ENCODE results near the gene CASKIN2.

DNA sequence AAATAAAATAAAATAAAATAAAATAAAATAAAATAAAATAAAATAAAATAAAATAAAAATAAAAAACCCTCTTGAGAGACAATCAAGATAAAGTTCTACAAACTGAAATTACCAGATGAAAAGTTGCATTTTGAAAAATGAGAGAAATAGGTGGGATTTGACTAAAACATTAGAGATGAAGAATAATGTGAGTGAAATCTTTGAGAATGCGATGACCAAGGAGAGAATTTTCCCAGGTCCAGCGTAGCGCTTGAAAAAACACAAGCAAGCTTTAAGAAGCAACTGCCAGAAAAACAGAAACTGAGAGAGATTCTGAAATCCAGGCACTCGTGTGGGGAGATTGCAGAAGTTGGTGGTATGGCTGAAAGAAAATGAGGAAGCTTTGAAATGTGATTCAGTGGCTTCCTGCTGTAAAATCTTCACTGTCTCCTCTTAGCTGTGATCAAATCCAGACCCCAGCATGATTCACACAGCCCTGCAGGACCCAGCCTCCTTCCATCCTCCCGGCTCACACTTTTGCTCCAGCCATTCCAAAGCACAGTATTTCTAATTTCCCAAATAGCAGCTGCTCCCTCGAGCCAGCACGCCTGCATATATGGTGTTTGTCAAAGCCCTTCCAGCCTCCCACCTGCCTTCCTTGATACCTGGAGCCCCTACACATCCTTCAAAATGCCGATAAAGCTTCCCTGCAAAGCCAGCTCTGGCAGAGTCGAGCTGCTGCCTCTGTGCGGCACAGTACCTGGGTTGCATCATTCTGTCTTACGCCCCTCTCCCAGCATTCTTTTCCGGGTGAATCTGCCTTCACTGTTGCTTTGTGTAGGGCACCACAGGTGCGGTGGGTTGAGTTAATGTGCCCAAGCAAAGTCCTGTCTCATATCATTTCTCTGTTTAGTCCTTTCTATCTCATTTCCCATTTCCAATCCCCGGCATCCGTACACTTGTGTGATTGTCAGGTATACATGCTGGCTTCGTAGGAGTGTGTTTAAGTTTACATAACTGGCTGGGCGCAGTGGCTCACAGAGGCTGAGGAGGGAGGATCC lies 8.4 kb upstream of the CD300E start:
- RRBS, result no CpG with 5 or more reads among the region's 17 CpGs

DNA sequence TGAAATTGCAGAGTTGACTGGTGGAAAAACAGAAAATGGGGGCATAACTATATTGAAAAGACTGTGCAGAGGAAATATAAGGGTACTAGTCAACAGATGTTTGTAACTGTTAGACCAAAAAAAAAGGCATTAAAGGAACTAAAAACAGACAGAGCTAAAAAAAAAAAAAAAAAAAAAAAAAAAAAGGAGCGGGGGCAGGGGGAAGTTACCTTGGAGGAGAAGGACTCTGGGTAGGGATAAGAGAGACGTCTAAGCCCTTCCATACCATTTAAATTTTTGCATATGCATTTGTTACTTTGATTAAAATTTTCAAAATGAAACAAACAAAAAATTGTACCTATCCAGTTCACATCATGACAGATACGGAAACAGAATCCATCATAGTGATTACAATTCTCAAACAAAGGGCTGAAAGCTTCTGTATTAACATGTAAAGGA lies 40.3 kb upstream of the CD300E start:
- RRBS, result no CpG with 5 or more reads among the region's 3 CpGs

DNA sequence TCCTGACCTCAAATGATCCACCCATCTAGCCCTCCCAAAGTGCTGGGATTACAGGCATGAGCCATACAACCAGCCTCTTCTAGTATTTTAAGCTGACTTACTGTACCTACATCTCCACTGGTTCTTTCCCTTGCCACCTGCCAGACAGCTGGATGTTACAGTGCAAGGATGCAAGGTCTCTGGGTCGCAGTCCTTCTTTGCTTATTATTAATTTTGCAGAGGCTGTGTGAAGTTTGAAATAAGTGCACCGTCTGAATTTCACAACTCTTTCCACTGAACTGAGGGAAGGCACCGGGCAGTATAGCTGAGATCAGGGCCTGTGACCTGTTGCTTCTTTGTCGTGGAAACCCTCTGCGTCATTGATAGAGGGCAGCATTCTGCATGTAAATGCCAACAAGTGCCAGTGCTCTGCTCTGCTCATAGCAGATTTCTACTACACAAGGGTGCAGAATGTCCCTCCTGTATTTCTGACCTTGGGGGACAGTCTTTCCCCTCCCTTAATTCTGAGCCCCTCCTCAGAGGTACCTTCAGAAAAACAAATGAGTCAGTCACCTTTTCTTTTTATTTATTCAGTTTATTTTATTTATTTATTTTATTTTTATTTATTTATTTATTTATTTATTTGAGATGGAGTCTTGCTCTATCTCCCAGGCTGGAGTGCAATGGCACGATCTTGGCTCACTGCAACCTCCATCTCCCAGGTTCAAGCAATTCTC lies 25.9 kb downstream of the CD300LF start:
- RRBS, result no CpG with 5 or more reads among the region's 6 CpGs

GRCh38 chr17:74741930-74742609 lies 5.0 kb downstream of the RAB37 start:
- RRBS, result no CpG with 5 or more reads among the region's 6 CpGs

GRCh38 chr17:74763829-74764551 lies 12.2 kb downstream of the NAT9 start:
- RRBS, result 21% methylated on average over 3 of the region's 11 CpGs

DNA sequence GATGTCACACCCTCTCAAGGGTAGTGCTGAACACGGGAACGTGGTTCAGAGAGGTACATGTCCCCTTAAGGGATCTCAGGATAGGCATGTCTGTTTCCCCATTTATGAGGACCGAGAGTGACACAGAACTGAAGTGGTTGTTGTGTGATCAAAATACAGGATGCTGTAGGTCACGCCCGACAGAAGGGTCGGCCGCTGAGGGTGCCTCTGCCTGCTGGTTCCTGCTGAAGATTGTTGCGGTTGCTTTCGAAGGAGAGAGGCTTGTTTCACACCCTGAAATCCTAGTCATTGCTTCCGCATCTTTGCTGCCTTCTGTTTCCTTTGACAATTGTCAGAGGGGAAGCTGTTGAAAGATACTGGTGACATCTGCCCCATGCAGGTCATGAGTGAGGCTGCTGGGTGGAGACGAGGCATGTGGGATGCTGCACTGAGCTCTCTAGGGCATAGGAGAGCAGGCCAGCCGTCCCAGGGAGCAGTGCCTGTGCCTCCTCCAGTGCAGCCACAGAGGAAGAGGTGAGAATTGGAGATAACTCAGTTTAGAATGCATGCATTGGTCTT lies 3.7 kb downstream of the TMEM104 start:
- RRBS, result no CpG with 5 or more reads among the region's 12 CpGs

GRCh38 chr17:74786053-74786886 lies 10.0 kb downstream of the TMEM104 start:
- RRBS, result 61% methylated on average over 4 of the region's 19 CpGs

GRCh38 chr17:74922640-74923044 lies 413 bp downstream of the USH1G start:
- RRBS, result no CpG with 5 or more reads among the region's 14 CpGs

DNA sequence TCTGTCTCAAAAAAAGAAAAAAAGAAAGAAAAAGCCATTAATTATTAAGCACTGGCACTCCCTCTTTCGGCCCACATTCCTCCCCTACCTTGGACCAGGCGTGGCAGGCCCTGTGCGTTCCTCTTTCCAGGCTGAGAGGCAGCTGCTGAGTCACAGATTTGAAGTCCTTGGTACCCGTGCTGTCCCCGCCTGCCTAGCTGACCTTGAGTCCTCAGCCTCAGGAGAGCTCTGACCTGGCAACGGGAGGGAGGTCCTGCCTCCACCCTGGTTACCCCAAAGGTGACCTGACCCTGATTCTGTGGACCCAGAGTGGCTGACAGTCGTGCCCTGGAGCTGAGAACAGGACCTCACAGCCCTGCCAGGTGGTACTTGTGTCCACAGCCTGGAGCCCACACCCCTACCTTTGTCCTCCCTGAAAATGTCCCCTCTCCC lies 4.3 kb downstream of the CDR2L start:
- RRBS, result no CpG with 5 or more reads among the region's 7 CpGs

- RRBS, result no CpG with 5 or more reads among the region's 12 CpGs
These were observed 12.7 kb downstream of the KCTD2 start for GRCh38 chr17:75059762-75060178.

DNA sequence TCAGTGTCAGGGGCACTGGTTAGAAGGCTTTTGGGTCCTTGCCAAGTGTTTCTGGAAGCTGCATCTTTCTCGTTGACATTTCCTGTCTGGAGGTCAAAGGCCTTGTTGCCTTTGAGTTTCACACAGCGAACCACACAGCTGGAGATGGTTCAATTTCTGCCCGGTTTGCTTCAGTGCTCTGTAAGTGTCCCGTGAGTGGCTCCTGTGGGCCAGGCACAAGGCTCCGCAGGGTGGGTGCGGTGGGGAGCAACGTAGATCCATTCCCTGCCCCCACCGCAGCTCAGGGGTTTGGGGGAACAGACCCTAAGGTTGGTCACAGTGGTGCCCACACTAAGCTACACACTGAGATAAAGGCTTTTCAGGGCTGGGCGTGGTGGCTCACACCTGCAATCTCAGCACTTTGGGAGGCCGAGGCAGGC lies 3.5 kb upstream of the SLC16A5 start:
- RRBS, result no CpG with 5 or more reads among the region's 10 CpGs

DNA sequence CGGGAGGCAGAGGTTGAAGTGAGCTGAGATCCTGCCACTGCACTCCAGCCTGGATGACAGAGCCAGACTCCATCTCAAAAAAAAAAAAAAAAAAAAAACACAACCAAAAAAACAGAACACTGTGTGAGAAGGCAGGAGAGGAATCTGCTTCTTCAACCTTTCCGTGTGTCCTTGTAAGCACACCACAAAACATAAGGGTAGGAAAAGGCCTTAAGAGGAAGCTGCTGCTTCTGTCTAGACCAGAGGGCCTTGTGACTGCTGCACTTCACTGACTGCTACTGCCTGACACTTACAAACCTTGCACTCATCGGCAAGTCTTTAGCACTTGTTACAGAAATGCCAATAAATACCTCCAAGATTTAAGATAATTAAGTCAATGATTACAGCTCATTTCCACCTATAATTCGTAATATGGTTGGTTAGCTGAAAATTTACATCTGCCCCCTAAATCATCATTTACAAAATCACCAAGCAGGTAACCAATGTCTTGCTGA lies 9.2 kb downstream of the JPT1 start:
- RRBS, result no CpG with 5 or more reads among the region's 4 CpGs

DNA sequence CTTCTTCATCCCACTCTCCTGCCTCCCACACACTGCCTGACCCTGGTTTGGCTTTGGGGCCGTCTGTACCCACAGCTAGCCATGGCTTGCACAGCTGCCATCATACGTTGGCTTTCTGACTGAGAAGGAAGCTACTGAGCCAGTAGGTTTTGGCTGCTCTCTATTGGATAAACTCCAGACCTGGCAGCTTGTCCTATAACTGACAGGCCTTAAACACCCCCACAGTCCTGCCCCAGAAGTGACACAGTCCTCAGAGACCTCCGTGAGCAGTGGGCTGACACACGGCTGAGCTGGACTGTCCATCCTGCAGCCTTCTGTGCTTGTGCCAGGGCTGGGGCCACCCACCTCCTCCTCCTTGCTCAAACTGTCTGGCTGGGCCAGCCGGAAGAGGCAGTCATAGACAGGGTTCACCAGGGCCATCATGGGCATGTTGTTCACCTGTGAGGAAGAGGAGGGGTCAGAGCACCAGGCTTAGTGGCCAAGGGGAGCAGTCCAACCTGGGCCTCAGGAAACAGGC lies 3.8 kb downstream of the MIF4GD start:
- RRBS, result no CpG with 5 or more reads among the region's 5 CpGs

GRCh38 chr17:75273023-75273838 lies 2.2 kb upstream of the MIF4GD start:
- RRBS, result no CpG with 5 or more reads among the region's 12 CpGs

DNA sequence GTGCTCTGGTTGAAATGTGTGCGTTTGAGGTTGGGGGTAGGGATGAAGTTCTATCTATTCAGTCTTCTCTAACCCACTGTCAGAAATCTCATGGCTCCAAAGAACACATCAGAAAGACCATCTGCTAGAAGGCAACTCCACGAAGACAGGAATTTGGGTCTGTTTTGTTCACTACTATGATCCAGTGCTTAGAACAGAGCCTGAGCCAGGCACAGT lies 2.5 kb downstream of the CASKIN2 start:
- RRBS, result no CpG with 5 or more reads among the region's 2 CpGs

GRCh38 chr17:75513816-75514214 lies 1.5 kb downstream of the CASKIN2 start:
- RRBS, result no CpG with 5 or more reads among the region's 11 CpGs

DNA sequence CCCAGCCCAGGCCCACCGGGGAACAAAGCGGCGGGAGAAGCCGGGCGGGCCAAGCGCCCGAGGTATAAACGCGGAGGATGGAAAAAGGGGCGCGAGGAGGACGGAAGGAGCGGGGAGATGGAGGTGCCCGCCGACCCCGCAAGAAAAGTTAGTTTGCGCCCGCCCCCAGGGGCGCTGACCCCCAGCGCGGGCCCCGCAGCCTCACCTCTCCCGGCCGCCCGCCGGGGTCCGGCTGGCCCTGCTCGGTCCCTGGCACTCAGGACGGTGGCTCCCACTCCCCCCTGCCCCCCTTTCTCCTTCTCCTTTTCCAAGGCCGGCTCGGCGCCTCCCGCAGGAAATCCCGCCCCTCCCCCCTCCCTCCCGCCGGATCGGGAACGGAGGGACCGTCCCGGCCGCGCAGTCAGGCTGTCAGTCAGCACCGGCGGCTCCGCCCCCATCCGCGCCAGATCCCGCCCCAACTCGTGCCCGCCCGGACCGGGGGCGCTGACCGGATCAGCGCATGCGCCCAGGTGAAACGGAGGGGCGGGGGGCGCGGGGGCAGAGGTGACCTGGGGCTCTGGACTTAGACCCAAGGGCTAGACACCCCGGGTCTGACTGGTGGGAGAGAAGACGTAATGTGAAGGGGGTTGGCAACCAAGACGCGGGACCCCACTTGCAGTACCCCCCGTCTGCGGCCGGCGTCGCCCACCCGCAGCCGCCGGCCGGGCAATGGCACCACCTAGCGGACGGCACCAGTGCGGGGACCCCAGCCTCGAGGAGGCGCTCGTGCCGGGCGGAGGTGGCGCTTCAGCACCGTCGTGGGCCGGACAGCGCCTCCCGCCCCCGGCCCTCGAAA lies at the start of gene CASKIN2:
Gene CASKIN2, minus strand, starts transcription at position 342 of the 835 bp plus-strand sequence.
- RRBS, result 2% methylated on average over 39 of the region's 89 CpGs

DNA sequence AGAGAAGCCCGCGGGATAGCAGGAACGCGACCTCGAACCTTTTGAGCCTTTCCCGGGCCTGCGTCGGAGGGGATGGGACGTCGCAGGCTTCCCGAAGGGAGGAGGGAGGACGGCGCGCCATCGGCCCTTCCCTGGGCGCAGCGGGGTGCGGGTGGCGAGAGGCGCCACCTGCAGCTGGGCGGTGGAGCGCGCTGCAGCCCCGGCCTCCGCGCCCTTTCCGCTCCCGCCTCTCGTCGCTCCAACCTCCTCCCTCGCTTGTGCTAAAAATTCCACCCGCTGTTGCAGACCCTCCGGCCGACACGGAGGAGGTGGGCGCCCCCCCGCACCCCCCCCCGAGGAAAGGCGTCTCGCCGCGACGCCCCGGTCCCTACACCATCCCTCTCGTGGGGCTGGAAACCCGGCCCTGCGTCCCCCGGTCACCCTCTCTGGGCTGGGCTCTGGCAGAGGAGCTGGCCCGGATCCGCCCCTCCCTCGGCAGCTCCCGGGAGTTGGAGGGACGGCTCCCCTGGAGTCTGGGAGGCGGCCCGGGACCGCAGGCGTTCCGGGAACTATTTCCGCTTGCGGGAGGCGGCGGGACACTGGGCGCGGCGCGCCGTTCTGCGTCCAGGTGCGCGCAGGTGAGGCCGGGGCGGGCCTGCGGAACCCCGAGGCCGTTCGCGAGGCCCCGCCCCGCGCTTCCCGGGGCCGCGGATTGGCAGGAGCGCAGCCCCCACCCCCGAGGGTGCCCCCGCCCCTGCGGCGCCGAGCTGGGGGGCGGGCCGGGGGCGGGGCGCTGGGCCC lies 440 bp upstream of the LLGL2 start:
- RRBS, result 2% methylated on average over 49 of the region's 93 CpGs

- RRBS, result 3% methylated on average over 40 of the region's 119 CpGs
These were observed 1.4 kb downstream of the MYO15B start for GRCh38 chr17:75588719-75589730.

GRCh38 chr17:75609969-75611037 lies 22.7 kb downstream of the MYO15B start:
- RRBS, result 15% methylated on average over 1 of the region's 28 CpGs